Mesenchymal stem cell of Wharton's jelly (primary cell): ENCODE results near the genes LIN37, ZNF529 and ZNF790.

DNA sequence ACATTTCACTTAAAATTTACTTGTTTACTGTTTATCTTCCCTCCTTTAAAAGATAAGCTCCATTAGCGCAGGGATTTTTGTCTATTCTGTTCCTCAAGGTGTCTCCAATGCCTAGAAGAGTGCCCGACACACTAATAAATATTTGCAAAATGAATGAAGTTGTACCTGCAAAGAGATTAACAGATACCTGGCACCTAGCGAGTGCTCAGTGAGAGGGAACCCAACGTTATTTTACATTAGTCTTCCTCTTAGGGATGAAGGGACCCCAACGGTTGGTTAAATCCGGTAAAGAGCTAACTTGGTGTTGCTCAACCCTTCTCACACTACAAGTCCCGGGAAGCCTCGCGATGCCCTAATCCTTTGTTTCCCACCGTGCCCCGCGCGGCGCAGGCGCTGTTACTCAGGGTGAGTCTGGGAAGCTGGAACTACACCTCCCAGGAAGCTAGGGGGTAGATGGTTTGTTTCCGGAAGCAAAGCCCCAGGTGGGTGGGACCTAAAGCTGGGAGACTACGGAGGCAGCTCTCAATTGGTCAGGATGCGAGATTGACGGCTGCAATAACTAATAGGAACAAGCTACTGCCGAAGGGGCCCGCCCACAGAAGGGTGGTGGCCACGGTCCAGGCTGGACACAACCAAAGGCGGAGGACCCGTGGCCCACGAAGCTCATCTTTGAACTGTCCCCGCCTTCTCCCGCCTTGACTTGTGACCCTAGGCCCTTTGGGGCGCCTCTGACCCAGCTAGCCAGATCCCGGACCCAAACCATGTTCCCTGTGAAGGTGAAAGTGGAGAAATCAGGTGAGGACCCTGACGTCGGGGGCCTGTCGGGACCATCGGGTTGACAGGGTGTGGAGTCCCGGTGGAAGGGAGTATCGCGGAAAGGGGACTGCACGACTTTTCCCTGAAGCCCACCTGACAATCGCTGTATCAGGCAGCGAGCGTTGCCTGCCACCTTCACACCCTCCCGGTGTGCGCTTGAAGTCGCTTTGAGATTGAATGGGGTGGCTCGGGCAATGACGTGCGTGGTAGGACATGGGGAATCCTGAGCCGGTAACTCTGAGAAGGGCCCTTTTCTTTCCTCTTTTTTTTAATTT, at the start of gene LIN37:
Gene LIN37, plus strand, starts transcription at position 613 of the 1,091 bp plus-strand sequence.
- CAGE, long polyA plus RNA = no peak

DNA sequence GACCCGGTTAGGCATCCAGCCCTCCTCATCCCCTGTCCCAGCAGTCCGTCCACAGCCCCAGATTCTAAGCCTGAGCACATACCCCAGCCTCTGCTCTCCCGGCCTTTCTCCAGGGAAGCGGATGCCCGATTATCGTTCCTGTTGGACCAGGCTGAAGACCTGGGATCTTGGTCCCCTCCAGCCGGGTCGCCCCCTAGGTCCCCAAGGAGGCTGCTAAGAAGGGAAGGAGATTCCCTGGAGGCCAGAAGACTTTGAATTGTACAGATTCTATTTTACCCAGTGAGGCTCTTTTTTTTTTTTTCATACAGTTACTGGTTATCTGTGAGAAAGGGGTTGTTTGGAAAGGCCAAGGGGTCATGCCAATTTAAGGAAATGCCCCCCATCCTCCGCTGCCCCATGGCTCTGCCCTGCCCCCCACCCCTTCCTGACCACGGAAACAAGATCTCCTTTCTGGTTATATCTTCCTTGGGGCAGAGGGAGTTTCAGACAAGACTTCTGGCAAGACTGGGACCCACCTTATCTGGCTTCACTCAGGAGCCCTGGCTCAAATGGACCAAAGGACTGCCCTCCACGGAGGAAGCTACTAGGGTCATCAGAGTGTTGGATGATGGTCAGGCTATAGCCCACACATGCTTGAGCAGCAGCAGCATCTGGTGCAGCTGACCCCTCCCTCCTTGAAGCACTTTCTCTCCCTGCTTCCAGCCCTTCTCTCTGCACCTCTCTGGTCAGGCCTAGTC, 6.9 kb upstream of the ARHGAP33 start:
- CAGE, long polyA plus RNA = no peak

DNA sequence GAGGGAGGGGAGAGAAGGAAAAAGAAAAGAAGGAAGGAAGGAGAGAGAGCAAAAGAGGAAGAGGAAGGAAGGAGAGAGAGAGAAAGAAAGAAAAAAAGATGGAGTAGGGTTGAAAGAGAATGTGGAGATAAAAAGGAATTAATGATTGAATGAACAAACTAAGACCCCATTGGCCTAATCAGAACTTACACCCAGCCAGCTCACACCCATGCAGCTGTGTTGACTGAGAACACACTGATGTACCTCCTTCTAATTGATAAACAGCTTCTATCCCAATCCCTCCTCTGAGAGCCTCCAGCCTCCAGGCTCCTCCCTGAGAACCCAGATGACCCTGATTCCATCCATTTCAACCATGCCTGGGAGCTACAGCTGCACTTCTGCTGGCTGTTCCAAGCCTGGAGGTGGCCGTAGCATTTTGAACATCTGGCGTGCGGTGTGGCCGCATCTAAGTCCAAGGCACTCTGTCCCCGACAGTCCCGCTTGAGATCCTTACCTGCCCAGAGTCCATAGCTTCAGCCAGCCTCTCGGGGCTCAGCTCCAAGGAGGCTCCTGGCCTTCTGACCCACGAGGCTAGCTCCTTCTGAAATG, 1.1 kb downstream of the PRODH2 start:
- CAGE, long polyA plus RNA = no peak

GRCh38 chr19:35851252-35851739, 1.0 kb downstream of the NPHS1 start:
- CAGE, long polyA plus RNA = no peak

- CAGE, long polyA plus RNA = no peak
Observed at GRCh38 chr19:35886988-35887545, 15.3 kb upstream of the HCST start.

GRCh38 chr19:35898583-35898864, 3.8 kb upstream of the HCST start:
- CAGE, long polyA plus RNA = no peak

DNA sequence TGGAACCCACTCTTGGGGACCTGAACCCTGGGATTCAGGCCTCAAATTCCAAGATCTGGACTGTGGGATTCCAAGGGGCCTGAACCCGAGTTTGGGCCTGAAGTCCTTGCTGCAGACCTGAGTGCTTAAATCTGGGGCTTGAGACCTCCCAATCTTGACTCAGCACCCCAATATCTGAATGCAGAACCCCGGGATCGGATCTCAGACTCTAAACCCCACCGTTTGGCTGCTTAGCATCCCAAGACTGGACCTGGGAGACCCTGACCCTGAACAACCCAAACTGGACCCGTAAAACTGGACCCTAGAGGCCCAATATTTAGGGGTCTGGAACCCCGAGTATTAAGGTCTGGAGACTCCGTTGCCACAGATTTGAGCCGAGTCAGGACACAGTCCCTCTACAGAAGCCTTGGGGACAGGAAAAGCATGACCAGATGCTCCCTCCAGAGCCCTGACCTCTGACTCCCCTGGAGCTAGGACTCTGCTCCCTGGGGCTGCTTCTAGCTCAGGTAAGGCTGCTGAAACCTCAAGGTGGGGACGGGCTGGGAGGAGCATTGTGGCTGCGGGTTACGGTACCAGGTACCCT, 967 bp downstream of the LRFN3 start:
- CAGE, long polyA plus RNA = no peak

GRCh38 chr19:35986799-35987482, 8.0 kb upstream of the SDHAF1 start:
- CAGE, long polyA plus RNA = no peak

- CAGE, long polyA plus RNA = no peak
Observed at GRCh38 chr19:36158922-36159247, 6.6 kb upstream of the COX7A1 start.

DNA sequence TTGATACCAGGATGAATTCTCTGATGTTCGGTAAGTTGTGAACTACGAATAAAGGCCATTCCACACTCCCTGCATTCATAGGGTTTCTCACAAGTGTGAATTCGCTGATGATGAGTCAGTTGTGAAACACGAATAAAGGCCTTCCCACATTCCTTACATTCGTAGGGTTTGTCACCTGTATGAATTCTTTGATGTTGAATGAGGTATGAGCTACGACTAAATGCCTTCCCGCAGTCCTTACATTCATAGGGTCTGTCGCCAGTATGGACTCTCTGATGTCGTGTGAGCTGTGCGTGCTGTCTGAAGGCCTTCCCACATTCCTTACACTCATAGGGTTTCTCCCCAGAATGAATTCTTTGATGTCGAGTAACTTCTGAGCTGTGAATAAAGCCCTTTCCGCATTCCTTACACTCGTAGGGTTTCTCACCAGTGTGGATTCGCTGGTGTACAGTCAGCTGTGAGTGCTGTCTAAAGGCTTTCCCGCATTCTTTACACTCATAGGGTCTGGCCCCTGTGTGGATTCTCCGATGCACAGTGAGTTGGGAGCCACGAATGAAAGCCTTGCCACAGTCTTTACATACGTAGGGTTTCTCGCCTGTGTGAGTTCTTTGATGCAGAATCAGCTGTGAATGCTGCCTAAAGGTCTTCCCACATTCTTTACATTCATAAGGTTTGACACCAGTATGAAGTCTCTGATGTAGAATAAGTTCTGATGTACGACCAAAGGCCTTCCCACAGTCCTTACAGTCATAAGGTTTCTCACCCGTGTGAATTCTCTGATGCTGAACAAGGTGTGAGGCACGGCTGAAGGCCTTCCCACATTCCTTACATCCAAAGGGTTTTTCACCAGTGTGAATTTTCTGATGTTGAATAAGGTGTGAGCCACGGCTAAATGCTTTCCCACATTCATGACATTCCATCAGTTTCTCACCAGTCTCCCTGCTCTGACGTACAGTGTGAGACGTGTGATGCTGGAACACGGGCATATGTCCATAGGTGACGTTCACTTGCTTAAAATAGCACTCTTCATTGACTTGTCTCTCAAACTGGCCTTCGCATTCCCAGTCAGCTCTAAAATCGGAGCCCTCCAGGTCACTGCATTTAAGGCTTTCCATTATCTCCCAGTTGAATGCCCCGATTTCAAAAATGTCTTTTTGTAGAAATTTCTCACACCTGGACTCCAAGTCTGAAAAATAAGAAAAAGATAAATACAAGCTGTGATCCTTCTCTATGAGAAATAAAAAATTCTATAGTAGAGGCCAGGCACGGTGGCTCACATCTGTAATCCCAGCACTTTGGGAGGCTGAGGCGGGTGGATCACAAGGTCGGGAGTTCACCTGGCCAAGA, 30.8 kb upstream of the COX7A1 start:
- CAGE, long polyA plus RNA = no peak

GRCh38 chr19:36331611-36332730, 47.0 kb downstream of the ZFP14 start:
- CAGE, long polyA plus RNA = no peak

DNA sequence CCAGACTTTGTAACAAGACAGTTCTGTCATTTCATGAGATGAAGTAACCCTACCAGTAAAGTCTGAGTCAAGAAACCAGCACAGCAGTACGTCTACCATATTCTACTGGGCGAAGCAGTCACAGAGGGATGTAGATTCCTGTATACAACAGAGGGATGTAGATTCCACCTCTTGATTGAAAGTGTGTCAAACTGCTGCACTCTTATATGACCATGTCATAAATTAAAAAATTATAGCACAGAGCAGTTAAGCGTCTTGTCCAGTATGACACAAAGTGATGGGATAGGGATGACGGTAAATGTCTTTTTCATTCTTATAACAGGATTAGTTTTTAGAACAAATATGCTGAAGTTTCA, 13.2 kb upstream of the ZFP14 start:
- CAGE, long polyA plus RNA = no peak

GRCh38 chr19:36529204-36529568, 1.1 kb upstream of the ZNF260 start:
- CAGE, long polyA plus RNA = no peak

DNA sequence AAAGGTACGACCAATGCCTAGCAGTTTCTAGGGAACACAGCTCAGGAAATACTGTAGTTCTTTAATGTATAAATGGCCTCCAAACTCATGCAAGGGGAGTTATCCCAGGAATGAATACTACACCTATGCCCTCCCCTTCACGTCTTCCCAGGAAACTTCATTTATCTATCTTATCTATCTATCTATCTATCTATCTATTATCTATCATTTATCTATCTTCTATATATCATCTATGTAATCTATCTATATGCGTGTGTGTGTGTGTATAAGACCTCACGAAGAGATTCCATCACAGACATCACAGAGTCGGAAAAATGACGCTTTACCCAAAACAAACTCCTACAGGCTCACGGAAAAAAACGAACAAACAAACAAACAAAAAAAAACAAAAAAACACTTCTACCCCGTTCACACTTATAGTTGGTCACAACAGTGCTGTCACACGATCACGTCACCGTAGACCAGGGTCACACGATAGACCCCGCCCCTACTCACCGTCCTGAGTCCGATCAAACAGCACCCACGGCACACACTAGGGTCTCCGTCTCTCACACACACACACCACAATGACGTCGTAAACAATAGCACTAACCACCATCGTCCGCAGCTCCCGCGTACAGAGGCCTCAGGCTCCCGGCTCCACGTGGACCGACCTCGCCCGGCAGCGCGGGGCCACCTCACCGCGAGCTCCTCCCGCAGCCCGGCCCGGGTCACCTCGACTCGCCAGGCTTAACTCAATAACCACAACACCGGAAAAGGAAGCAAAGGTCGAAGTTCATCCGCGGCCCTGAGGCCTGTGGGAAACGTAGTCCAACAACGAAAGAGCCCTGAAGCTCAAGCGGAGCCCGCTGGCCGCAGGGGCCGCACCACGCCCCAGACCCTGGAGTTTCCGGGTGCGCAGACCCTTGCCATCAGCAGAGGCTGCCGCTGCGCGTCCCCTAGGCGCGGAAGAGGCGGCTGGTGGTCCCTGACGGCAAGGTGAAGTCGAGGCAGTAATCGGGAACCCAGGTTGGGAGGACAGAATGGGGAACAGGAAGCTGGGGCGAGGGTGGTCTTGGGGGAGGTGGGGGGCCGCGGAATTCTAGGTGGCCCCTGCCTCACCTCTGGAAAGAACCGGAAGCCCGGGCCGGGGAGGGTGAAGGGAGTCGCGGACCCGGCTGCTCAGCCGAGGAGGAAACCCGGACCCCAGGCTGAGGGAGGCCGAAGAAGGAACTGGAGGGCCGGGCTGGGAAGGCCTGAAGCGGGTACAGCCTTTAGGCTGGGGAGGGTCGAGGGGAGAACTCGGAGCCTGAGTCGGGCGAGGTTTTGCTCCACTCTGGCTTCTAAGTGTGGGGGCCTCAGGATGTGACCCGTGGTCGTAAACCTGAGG, at the start of gene ZNF529:
Gene ZNF529, minus strand, starts transcription at position 745 of the 1,369 bp plus-strand sequence.
- CAGE, long polyA plus RNA = no peak

- CAGE, long polyA plus RNA = no peak
Observed at GRCh38 chr19:36771429-36772237, 974 bp downstream of the ZNF850 start.

DNA sequence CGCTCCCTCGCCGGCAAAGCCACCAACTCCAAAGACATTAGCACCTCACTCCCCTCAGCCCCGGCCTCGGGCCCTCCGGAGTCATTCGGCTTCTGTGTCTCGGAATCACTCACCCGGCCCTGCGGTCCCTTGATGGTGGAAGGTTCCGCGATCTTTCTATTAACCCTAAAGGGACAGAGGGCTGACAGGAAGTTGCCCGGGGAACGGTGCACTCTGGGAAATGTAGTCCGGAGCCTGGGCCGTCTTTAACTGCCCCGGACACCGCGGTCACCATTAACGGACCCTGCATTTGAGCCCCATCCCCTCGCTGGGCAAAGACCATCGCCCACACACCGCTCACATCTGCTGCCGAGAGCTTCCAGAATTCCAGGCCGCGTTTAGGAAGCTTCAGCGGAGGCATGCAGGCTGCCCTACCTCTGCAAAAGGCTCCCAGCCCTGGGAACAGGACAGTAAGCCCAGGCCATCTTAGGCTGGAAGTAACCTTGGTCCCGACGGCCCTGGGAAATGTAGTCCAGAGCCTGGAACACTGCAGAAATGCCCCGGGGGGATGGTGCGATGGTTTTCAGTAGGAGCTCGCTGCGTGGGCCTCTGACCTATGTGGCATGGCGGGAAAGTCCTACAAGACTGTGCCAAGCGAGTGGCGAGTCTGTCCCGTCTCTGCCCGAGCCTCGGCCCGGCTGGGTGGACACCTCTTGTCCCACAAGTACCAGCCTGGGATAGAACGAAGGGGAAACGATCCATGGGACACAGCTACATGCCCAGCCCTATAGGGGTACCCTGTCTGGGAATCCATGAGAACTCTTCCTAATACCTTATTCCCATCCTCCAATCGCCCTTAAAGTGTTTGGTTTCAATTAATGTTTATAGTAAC, at the start of gene ZNF790:
Gene ZNF790, minus strand, starts transcription at position 164 of the 871 bp plus-strand sequence.
- CAGE, long polyA plus RNA = no peak

DNA sequence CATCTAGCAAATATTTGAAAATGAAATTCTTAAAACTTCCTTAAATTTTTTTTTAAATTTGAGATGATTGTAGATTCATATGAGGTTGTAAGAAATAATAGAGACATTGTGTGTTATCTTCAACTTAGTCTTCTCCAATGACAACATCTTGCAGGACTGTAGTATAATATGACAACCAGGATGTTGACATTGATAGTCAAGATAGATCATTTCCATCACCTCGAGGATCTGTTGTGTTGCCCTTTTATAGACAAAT, 1.2 kb downstream of the ZNF540 start:
- CAGE, long polyA plus RNA = no peak

GRCh38 chr19:37735853-37736511, 16.4 kb upstream of the ZNF607 start:
- CAGE, long polyA plus RNA = no peak

DNA sequence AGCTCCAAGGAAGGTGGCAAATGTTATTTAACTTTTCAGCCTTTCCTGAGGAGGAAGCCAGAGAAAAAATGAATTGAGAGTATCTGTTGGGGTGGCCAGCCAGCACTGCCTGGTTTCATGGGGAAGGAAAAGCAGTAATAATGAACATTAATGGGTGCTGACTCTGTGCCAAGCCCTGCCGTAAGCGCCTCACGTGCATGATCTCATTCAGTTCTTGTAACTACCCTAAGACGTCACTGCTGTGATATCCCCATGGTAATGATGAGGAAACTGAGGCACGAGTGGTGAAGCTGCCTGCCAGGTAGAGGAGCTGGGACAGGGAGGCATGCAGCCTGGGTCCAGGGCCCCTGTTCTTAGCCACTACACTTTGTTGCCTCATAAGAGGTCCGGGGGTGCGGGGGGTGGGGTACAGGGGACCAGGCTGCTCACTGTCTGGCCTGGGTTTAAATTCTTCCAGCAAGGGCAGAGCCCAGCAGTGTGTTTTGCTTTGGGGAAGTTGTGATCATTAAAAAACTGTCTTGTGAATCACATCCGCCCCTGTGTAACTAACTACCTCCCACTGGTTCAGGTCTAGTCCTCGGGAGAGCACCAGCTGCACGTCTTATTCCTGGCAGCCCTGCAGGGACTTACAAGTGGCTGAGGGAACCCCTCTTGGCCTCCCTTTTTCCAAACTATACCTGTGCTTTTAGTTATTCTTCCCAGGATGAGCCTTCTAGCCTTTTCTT, 127.3 kb downstream of the SIPA1L3 start:
- CAGE, long polyA plus RNA = no peak

DNA sequence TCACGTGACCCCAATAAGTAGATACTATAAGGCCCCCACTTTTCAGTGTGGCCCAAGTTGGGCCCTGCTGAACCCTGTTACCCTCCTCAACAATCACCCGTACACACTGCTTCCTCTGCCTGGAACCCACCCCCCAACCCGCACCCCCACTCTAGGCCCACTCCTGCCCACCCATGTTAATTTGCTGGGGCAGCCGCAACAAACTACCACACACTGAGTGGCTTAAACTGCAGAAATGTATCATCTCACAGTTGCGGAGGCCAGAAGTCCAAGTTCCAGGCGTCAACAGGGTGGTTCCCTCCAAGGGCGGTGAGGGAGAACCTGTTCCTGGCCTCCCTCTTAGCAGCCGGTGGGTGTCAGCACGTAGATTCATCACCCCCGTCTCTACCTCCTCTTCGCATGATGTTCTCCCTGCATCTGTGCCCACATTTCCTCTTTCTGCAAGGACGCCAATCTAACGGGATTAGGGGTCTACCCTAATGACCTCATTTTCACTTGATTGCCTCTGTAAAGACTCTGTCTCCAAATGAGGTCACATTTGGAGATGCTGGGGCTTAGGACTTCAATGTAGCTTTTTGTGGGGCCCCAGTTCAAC, 38.6 kb downstream of the DPF1 start:
- CAGE, long polyA plus RNA = no peak